Peyer's patch (tissue), 4 donors: ENCODE measurements around a stretch of chr15.

DNA sequence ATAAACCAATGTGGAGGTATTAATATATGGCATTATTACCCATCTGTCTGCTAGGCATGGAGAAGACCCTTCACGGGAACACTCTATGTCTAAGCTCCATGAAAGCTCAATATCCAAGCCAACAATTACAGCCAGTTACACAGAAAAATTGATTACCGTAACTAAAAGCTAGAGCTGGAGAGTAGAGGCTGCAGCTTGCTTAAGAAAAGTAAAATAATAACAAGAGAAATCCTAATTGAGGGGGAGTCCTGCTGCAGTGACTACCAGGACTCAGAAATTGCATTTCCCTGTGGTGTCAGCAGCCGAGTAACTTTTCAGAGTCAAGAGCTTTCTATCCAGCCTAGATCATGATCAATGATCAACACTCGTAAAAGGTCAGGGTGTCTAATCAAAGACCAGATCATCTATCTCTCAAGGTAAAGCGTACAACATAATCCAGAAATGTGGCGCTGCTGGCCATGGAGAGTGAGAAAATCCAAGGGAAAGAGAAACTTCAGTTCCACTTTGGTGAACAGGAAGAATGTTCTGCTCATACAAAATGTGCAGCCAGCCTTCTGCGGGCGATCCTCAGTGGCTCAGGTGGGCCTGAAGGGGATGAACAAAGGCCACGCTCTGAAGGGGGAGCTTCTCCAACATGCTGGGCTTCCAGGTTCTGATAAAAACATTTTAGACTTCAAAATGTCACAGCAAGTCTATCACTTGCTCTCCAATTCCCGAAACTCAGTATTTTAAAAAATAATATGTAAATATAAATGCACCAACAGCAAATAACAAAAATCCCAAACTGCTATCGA is 1005.9 kb upstream of the NR2F2 start:
- PRO-cap: no peak
- RAMPAGE, long total RNA, 4 experiments: no peak in any of the 4 experiments

DNA sequence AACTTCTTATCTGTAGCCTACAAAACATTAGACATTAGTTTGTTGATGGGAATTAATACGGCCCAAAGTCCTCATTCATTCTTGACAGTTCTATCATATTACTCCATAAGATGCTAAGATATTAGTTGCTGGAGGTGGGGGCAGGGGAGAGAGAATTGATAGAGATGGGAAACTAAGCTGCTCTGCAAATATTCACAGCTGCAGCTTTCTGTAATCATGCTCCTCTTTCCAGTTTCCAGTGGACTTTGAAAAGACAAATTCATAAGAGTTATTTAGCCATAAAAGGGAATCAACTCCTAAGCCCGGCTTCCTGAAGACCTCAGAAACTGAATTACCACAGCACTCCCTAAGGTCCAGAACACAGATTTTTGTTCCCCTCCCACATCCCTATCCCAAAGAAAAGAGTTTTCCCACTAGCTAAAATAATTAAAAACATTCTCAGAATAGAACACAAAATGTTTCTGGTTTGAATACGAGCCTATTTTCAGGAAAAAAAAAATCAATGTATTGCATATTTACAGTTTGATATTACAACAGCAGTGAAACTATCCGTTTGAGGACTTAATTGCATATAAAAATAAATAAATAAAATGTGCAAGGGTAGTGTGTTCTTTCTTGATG is 871.8 kb upstream of the NR2F2 start:
- PRO-cap: no peak
- RAMPAGE, long total RNA, 4 experiments: no peak in any of the 4 experiments

DNA sequence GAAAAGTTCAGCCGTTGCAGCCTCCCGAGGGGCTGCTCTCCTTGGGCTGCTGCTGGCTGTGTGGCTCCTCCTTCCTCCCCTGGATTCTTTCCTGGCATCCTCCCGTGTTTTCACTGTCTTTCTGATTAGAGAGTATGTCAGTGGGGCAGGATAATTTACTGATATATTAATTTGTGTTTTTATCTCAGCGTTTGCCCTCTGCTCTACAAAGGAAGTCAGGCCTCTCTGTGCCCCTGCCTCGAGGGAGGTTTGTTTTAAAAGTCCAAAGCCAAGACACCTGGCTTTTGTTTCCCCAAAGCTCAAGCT is 150.3 kb upstream of the NR2F2 start:
- PRO-cap: no peak
- RAMPAGE, long total RNA, 4 experiments: no peak in any of the 4 experiments

DNA sequence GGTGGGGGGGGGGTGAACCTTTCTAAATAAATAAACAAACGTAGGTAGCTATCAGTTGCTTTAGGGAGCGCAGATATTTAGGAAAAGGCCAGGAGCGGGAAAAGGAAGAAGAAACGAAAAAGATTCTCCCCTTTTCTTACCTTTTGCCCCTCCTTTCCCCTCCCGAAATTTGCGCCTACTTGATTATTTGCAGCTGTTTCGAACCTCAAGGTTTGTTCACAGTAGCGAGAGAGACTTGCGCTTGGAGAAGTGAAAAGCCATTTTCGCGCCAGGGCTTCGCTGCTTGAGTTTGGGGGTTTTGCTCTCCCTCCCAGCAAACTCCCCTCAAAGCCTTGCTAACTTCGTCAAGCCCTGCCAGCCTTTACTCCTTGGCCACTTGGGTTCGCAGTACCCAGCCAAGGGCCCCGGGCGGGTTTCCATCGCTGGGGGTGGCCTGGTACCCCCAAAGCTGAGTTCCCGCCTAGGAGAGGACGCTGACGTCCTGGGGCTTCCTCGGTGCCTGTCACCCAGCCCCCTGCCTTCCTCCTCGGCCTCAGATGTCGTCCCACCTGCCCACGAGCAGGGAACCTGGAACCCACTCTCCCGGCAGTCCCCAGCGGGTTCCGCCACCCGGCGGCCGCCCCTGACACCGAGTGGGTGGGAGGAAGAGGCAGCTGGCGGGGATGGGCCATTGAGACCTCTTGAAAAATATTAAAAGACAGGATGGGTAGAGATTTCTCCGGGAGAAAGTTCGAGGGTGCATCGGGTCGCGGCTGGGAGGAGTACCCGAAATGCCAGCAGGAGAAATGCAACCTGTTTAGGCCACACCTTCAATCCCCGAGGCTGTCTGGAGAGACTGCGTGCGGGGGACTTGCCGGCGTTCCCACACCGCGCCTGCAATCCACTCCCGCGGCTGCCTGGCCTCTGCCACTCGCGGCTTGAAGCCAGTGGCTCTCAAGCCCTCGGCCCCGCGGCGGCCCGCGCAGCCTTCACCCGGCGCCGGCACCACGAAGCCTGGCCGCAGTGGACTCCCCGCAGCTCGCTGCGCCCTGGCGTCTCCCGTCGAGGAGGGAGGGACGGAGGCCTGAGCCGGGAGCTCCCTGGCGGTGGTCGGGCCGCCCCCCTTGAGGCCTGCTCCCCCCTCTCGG is 8.9 kb upstream of the NR2F2 start:
- PRO-cap: unidirectional peak, plus-strand start at position 219 of the sequence; unidirectional peak, plus-strand start at position 721 of the sequence; bidirectional peak, plus-strand start at position 812 of the sequence, minus-strand start at position 763 of the sequence; bidirectional peak, plus-strand start at position 1,045 of the sequence, minus-strand start at position 983 of the sequence
- RAMPAGE, long total RNA, 4 experiments: no peak in any of the 4 experiments

DNA sequence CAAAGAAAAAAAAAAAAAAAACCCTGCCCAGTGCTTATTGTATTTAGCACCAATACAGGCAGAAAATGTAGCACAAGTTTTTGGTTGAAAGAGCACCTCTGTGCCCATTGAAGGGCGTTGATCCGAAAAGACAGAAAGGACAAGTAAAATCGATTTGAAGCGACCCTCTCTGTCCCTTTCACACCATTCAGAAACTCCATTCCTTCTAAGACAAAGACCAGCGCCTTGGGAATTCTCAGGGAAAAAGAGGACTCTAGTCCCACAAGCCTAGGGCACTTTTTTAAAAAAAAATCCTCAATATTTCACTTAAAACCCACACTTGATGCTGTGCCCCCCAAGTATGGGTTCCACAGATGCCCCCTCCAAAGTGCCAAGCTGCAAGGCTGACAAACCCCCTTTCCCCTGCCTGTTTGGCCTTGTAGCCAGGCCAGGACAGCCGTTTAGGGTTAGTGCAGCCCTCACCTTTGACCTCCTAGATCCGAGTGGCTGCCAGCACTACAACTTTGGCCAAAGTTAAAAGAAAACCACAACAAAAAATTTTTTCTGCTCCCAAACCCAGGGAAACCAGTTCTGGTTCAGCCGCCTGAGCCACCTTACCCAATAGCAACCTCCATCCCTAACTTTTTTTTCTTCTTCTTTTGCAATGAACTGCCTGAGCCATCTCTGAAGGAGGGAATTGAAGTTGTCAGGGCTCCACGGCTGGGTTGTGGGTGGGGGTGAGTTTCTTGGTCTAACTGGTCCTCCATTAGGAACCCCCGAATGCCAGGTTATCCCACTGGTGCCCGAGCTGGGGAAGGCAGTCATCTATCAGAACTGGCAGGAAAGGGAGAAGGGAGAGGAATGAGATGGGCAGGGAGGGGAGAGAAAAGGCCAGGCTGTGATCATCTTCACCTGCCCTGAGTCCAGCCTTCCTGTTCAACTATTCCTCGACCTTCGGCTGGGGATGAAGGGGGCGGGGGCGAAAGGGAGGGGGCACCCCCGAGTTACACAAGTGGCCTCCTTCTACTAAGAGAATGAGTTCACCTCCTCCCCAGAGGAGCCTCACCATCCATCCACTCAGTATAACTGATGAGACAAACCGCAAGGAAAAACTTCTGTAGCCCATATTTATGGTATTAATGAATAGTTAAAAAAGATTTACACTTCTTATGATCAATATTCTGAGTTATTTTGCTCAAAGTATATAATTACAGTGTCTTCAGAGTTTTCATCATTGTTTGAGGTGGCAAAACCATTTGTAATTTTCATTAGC is 6.3 kb upstream of the NR2F2 start:
- PRO-cap: unidirectional peak, plus-strand start at position 675 of the sequence
- RAMPAGE, long total RNA, 4 experiments: no peak in any of the 4 experiments

DNA sequence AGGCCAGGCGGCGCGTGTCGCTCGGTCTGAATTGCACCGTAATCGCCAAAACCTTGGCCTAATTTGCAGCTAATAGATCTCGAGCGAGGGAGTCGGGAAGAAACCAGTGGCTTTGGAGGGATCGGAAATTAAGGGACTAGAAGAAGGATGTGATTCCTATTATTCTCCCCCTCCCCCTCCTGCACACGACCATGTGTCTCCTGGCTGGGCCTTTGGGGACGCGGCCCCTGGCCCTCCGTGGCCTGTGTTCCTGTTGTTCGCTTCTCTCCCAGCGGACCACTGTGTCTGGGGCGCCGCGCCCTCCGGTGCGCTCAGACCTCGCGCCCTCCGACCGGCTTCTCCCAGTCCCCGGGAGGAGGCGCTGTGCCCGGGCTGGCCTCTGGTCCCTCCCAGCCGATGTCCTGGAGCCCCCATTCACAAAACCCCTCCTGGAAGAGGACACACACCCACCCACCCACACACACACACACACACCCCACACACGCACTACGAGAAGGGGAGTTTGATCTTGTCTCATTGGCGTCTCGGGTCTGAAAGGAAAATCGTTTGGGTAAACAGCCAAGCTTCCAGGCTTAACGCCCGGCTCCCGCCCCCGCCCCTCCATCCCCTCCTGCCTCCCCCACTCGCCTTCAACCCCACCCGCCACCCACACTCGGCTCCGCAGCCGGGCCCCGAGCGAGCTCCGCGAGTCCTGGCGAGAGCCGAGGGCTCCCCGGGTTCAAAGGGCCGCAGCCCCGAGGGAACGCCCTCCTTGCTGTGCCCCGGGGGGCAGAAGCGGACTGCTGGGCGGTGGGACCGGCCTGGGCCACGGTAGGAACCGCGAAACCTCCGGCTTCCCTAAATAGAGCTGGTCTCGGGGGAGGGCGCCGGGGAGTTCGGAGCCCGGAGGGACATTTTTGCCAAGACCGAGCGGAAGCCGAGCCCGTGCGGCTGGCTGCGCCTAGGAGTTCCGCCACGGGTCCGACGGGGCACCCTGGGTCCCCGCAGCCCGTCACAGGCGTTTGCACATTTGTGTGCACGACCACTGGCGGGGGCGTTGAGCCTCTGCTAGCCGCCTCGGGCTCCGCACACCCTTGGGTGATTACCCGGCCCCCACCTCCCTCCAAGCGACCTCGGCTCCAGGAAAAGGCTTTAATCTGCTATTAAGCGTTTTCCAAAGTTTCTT is 23.6 kb downstream of the NR2F2 start:
- PRO-cap: unidirectional peak, plus-strand start at position 902 of the sequence
- RAMPAGE, long total RNA, 4 experiments: start-site peak on the plus strand in 1 of 4 experiments, centred at position 758 of the sequence, 5 reads per replicate

DNA sequence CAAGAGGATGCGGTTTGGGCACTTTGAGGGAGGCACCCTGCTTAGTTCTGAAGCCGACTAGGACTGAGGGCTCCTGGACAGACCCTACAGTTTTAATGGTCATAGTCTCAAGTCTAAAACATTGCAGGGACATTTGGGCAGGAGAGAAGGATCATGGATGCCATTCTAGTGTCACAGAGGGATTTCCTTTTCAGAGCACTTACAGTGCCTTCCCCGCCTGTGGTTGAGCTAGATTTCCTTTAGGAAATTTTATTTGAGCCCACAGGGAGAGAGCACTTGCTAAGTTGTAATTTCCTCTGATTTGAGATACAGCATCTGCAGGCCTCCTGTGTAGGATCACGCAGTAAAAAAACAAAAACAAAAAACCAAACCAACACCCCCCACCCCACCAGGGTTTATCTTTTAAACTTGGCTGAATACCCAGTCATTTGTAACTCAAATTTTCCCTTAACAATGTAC is 566.5 kb downstream of the NR2F2 start:
- PRO-cap: no peak
- RAMPAGE, long total RNA, 4 experiments: no peak in any of the 4 experiments

DNA sequence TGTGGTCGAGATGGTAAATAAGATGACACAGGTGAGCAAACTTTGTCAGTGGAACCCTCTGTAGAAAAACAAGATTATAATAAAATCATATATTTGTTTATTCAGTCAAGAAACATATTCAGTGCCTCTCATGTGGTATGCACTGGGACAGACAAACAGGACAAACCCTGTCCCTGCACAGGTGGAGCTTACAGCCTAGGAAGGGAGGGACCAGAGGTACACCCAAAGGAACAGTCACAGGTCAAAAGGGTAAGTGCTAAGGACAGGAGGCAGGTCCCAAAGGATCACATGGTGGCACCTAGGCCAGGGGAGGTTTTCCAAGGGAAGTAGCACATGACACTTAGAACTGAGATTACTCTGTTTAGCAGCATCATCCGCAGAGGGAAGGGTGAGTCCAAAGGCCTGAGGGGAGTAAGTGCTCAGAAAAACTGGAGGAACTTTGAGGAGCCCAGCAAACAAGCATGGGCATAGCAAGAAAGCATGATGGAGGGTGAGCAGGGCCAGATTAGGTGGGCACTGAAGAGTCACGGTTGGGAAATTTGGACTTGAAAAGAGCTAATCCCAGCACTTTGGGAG is 254.4 kb upstream of the ARRDC4 start:
- PRO-cap: no peak
- RAMPAGE, long total RNA, 4 experiments: no peak in any of the 4 experiments

GRCh38 chr15:97947733-97948338 is 12.7 kb upstream of the ARRDC4 start:
- PRO-cap: bidirectional peak, plus-strand start at chr15:97948120, minus-strand start at chr15:97947992
- RAMPAGE, long total RNA, 4 experiments: no peak in any of the 4 experiments

DNA sequence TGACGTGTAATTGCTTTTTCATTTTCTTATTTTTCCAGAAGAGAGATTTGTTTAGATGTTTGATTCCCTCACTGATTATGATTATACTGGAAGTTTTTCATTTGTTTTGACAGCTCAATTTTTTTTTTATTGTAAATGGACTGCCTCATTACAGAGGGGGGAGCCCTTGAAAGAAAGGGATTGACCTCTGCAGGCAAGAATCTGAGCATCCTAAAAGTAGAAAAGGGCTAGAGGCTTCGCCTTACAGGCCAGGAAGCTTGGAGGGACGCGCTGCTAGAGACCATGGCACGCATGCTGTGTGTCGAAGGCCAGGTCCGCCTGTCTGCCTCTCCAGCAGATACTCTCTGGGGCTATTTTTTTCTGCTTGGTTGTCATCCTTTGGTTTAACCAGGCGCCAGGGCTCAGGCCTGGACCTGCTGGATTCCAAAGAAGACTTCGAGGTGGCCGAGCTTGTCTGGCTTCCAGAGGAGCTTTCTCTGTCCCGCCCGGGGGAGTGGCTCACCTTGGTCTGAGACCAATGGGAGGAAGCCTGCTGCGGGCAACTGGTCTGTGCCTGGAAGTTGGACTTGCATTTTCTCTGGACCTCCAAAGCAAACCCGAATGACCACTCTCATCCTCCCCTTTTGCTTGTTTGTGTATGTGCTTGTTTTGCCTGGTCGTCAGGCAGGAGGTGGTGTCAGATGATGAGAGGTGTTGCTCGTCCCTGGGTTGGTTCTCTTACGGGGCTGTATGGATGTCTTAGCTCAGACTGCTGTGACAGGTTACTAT is 19.1 kb downstream of the IGF1R start:
- PRO-cap: no peak
- RAMPAGE, long total RNA, 4 experiments: no peak in any of the 4 experiments

- PRO-cap: no peak
- RAMPAGE, long total RNA, 4 experiments: no peak in any of the 4 experiments
Observed at GRCh38 chr15:98760898-98761293, 112.6 kb downstream of the IGF1R start.

DNA sequence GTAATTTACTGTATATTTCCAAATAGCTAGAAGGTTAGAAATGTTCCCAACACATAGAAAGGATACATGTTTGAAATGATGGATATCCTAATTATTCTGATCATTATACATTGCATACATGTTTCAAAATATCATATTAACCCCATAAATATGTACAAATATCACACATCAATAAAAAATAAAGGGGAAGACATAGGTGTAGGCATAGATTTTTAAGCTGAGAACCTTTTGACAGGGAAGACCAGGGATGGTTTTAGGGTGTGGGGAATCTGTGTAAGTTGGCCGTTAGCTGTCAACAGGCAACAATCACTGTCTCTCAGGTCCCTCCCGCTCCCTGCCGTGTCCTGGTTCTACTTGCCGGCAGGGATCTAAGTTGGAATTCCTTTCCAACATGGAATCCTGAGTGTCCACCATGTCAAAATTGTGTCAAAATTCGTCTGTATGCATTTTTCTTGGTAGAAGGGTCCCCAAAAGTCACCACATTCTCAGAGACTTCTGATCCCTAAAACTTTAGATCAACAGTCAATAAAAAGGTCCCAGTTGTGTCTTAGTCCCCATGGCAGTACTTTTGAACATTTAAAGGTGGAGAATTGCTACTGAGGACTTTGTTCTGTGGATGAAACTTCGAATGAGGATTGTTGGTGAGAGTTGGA is 122.2 kb downstream of the IGF1R start:
- PRO-cap: no peak
- RAMPAGE, long total RNA, 4 experiments: no peak in any of the 4 experiments

DNA sequence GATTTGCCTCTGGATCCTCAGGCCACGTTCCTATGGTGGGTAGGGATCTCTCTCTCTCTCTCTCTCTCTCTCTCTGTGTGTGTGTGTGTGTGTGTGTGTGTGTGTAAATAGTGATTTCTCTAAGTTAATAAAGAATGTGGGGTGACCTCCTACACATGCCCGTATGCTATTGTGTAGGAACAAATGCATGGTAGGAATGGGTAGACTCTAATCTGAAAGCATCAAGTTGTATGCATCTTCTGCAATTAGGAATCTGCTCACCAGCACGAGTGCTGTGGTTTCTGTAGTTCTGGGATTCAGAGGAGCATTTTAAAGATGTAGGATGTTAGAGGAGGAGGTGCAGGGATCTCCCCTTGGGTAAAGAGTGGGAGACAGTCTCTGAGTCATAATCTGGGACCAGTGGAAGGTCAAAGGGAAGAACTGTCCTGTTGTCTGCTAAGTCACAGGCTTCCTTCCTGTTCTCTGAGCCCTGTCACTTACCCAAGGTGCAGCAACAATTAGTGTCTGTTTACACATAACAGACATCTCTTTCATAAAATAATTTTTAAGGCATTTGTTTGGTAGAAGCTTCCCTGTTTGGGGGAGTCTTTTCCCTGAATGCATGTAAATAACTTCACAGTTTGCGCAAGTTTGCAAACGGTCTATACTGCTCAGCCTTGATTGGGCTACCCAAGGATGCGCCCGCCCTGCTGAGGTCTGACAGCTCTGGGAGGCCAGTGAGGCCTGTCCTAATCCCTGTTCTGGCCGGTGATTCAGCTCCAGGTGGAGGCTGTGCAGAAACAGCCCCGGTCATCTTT is 139.8 kb downstream of the IGF1R start:
- PRO-cap: no peak
- RAMPAGE, long total RNA, 4 experiments: no peak in any of the 4 experiments

- PRO-cap: no peak
- RAMPAGE, long total RNA, 4 experiments: start-site peak on the plus strand in 1 of 4 experiments, at chr15:98847309-98847988 at its widest, 15 reads per replicate
Observed at GRCh38 chr15:98847155-98848148, 160.1 kb downstream of the PGPEP1L start.

DNA sequence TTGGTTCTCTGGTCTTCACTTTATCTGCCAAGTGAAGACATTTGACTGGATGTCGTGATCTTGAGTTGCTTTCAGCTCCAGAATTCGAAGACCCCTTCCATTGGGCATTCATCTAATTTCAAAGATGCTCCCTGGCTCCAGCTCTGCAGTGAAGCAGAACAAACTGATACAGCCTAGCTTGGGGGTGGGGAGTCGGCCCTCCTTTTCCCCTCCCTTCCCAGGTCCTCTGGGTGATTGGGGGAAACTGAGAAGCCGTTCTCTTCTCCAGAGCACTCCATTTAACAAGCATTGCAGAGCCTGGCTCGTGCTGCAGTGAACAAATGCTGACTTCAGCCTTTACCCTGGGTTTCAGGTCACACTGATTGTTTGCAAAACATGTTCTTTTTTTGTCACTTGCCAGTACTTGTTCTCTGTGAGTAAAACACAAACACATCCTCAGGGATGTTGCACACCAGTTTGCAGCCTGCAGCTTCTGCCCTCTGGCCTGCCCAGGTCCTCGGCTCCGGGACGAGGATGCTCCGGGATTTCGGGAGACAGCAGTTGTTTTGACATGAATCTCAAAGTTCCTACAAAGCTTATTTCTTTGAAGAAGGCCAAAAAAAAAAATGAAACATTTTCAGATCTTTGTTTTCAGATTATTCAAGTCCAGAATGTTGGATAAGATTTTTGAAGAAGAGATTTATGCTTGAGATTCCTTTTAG is 132.8 kb downstream of the PGPEP1L start:
- PRO-cap: no peak
- RAMPAGE, long total RNA, 4 experiments: no peak in any of the 4 experiments

- PRO-cap: no peak
- RAMPAGE, long total RNA, 4 experiments: no peak in any of the 4 experiments
Observed at GRCh38 chr15:98888733-98889201, 118.8 kb downstream of the PGPEP1L start.

- PRO-cap: no peak
- RAMPAGE, long total RNA, 4 experiments: no peak in any of the 4 experiments
Observed at GRCh38 chr15:98900289-98900984, 107.2 kb downstream of the PGPEP1L start.

DNA sequence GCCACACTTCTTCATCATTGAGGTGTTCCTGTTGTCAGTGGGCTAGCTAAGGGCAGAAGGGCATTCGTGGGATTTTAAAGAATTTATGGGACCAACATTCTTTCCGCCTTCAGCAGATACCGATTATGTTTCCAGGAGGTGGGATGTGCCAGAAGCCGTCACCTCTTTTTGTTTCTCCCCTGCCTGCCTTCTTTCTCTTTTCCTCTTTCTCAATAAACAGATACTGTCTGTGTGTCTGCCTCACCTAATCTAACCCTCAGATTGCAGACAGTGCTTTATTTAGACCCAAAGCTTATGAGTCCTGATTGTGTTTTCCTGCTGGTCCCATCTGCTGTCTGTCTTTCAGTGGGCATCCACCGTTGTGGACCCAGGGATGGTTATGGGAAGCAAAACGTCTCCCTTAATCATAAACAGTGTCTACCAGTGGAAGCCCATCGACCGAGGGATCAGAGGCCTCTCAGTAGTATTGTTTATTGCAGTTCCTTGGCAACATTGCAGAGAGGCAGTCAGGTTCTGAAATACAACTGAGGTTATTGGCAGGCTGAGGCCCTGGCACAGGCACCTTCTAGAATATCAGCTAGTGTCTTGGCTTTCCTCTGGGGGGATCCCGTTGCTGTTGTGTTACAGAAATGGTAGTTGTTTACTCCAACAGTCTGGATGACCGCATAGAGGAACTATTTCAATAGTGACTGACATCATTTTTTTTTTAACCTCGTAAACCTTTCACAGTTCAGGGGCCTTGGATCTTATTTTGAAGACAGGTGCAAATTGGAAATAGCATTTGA is 64.2 kb downstream of the PGPEP1L start:
- PRO-cap: no peak
- RAMPAGE, long total RNA, 4 experiments: no peak in any of the 4 experiments

- PRO-cap: no peak
- RAMPAGE, long total RNA, 4 experiments: no peak in any of the 4 experiments
Observed at GRCh38 chr15:98951602-98951999, 56.0 kb downstream of the PGPEP1L start.

- PRO-cap: no peak
- RAMPAGE, long total RNA, 4 experiments: no peak in any of the 4 experiments
Observed at GRCh38 chr15:99053614-99054544, 46.3 kb upstream of the PGPEP1L start.